HEK293 (cell line): ENCODE measurements around a stretch of chr2.

GRCh38 chr2:97781843-97782175, 68.4 kb downstream of the ZAP70 start:
- PRO-cap = no peak
- RRBS, 2 experiments = no CpG with 5 or more reads among the region's 4 CpGs

DNA sequence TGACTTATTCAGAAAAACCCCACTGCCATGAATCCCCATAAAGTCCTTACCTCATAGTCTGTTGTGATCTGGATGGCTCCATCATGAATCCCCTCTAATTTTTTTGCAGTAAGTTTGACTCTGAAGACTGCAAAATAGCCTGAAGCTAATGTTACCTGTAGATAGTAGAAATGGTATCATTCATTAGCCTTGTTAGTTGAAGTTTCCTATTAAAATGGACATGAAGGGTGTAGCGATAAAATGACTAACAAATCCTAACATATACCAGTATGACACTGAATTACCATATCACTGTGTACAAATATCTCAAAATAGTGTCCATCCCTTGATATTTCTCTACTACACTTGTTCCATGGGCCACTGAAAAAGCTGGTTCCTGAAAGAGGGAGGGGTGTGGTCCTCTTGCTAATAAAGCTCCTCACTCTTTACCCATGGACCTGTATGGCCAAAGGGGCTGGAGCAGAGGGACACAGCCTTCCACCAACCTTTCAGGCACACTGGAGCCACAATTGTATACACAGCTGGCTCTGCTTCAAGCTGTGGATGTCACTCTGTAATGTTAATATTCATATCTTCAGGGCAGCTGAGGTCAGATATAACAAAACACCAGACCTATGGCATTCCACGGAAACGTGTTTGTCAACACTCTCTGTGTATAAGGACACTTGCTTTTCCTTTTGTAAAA, 97.8 kb downstream of the ZAP70 start:
- PRO-cap = no peak
- RRBS, 2 experiments = no CpG with 5 or more reads among the region's 3 CpGs

- PRO-cap = no peak
- RRBS, 2 experiments = no CpG with 5 or more reads among the region's 6 CpGs
Observed at GRCh38 chr2:97936120-97936682, 59.5 kb downstream of the TMEM131 start.

DNA sequence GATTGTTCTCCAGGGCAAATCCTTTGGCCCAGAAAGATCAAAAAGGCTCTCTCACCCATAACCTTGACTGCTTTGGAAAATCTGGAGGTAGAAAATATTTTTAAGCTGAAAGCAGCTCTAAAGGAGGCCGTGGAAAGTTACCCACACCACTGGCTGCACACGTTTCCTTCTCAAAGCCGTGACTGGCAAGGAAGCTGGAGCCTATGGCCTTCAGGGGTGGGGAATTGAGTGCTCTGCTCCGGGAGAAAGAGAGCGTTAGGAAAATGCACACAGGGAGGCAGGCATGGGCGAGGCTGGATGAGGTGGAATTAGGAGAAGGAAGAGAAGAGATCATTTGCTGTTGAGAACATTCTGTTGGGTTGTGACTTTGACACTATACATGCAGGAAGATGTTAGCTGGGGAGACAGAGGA, 68.8 kb upstream of the CNGA3 start:
- PRO-cap = no peak
- RRBS, 2 experiments = no CpG with 5 or more reads among the region's 6 CpGs

GRCh38 chr2:98463606-98464510, 19.2 kb downstream of the INPP4A start:
- PRO-cap = no peak
- RRBS, 2 experiments = no CpG with 5 or more reads among the region's 19 CpGs

DNA sequence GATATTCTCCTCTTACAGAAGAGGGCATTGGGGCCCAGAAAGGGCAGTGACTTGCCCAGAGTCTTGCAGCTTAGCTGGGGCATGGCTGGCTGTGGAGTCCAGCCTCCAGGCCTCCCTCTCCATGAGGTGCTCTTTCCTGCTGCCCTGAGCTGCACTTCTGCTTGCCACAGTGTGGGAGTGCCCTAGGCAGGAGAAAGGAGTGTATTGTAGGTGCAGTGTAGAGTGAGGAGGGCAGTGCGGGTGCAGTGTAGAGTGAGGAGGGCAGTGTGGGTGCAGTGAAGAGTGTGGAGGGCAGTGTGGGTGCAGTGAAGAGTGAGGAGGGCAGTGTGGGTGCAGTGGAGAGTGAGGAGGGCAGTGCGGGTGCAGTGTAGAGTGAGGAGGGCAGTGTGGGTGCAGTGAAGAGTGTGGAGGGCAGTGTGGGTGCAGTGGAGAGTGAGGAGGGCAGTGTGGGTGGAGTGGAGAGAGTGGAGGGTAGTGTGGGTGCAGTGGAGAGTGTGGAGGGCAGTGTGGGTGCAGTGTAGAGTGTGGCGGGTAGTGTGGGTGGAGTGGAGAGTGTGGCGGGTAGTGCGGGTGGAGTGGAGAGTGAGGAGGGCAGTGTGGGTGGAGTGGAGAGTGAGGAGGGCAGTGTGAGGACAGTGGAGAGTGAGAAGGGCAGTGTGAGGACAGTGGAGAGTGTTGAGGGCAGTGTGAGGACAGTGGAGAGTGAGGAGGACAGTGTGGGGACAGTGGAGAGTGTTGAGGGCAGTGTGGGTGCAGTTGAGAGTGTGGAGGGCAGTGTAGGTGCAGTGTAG, 28.3 kb downstream of the INPP4A start:
- PRO-cap = no peak
- RRBS, 2 experiments = no CpG with 5 or more reads among the region's 5 CpGs

- PRO-cap = no peak
- RRBS, 2 experiments = no CpG with 5 or more reads among the region's 6 CpGs
Observed at GRCh38 chr2:98505962-98506463, 61.4 kb downstream of the INPP4A start.

DNA sequence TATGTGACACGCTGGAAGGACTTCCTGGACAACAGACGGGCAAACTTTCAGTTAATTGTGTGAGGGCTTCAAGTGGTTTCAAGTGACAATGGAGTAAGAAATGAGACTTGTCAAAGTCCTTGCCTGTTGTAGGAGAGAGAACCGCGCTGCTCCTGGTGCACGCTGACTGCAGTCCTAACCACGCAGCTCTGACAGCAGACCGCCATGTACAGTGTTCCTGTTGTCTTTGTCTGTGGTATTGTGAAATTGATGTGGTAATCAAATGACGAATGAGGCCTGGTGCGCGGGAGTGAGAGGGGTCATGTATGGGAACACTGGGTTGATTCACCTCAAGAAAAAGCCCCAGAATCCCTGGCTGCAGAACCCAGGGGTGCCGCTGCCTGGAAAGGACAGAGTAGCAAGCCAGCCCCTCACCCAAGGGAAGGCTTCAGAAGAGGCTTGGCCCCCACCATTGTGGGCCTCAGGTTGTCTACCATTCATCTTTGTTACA, 64.0 kb downstream of the INPP4A start:
- PRO-cap = no peak
- RRBS, 2 experiments = no CpG with 5 or more reads among the region's 11 CpGs

DNA sequence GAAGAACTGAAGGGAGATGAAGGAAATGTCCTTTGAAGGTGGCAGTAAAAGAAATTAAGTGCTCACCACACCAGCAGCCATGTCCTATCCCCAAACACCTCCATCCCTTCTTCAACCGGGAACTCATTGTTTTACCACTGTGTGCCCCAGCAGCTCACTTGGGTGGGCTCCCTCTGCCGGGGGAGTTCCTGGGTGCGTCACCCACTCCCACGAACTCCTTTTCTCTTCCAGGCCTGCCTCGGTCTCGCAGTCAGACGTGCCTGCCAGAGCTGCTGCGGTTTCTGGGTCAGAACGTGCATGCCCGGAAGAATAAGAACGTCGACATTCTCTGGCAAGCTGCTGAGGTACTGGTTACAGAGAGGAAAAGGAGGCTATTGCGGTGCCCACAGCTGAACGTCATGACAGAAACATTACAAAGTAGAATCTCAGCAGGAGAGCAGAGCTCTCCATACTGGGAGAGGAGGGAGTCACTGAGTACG, 35.7 kb downstream of the COA5 start:
- PRO-cap = no peak
- RRBS, 2 experiments = 85 to 95% methylated on average over 2 of the region's 15 CpGs

DNA sequence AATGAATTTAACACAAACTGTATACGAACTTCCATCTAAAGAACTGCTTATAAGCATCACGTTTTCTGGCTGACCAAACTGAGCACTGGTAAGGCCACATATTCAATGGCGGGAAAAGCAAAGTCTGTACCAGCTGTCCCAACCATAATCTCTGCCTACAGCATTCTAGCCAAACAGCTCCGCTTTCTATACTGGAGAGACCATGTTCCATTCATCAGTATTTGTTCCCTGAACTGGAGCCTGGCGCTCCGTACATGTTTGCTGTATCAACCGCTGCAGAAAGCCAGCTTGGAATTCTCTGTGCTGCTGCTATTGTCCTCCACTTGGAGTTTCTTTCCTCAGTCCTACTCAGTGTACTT, 2.0 kb downstream of the COA5 start:
- PRO-cap = no peak
- RRBS, 2 experiments = no CpG with 5 or more reads among the region's 7 CpGs

- PRO-cap = bidirectional peak, plus-strand start at chr2:98608825, minus-strand start at chr2:98608861; bidirectional peak, plus-strand start at chr2:98609095, minus-strand start at chr2:98609106; bidirectional peak, plus-strand start at chr2:98609280, minus-strand start at chr2:98609181; bidirectional peak, plus-strand start at chr2:98609515, minus-strand start at chr2:98609497
- RRBS, 2 experiments = 2% methylated on average over 19 of the region's 56 CpGs
Observed at GRCh38 chr2:98608736-98609835, 697 bp downstream of the UNC50 start.

- PRO-cap = no peak
- RRBS, 2 experiments = no CpG with 5 or more reads among the region's 2 CpGs
Observed at GRCh38 chr2:98654773-98655652, 46.6 kb downstream of the UNC50 start.

DNA sequence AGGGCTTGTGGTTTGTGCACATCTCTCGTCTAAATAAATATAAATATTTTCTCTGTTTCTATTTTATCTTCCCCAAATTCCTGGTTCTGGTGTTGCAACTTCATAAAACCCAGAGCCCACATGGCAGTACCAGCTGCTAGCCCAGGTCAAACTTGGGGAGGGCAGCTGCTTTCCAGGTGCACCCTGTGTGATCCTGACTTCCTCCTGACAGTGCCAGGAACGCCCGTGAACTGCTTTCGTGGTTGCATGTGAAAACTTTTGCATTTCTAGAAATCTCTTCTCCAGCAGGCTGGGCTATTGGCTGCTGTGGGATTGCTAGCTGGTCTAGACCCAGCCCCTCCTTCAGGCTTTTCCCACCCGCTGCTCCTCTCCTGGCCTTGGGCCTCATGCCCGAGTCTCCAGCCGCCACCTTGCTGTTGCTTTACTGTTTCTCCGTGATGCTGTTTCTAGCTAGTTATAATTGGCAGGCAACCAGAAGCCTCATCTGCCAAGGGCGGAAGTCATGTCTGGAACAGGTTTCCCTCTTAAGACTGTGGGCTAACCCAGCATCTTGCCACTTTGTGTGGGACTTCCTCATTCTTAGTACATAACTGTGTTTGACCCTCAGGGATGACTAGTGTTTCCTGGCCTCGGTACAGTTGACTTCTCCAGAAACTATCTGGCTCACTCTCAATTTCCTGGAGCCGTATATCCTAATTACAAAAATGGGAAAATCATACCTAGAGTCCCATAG, 27.0 kb upstream of the MGAT4A start:
- PRO-cap = no peak
- RRBS, 2 experiments = no CpG with 5 or more reads among the region's 11 CpGs

- PRO-cap = no peak
- RRBS, 2 experiments = no CpG with 5 or more reads among the region's 17 CpGs
Observed at GRCh38 chr2:98771543-98772595, 40.9 kb upstream of the MGAT4A start.

DNA sequence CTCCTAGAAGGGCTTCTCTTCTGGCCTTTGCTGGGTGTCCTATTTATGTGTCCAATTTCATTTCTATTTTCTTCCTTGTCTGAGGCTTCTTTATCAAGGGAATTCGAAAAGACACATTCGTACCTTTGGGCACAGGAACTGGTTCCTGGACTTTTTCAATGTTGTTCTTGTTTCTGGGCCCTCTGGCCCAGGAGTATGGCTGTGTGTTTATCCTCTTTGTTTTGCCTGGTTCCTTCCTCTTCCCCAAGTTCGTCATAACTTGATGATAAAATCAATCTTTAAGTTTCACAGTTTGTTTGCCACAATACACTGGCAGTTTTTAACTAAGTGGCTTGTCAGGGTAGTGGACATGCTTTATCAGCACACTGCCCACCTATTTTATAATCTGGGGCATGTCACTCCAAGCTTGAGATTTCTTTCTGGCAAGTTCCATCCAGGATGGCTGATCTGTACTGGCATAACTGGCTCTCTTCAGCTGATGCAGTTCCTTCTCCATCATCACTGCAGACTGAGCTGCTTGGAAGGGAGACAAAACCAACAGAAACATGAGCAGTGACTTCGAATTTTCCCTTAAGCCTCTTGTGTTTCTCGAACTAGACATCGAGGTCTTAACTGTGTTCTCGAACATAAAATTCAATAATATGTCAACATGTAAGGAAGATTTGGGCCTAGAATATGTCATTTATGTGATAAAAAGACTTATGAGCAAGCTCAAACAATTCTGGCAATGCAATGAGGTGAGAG, 63.4 kb upstream of the MGAT4A start:
- PRO-cap = no peak
- RRBS, 2 experiments = no CpG with 5 or more reads among the region's 7 CpGs

DNA sequence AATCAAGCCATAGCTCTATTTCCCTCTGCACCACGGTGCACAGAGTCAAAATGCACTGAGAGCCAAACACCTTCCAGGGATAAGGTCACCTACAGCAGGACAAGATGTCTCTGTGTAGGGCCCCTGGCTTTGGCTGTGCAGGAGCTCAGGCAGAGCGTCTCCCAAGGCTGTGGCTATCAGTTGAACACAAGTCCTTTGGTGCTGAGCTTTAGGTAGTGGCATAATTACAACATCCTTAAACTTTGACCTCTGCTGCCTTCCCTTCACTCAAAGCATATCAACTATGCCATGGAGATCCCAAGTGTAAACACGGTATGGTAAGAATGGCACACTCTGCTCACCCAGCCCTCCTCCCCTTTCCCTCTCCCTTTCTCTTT, 67.6 kb downstream of the CRACDL start:
- PRO-cap = no peak
- RRBS, 2 experiments = no CpG with 5 or more reads among the region's 3 CpGs

GRCh38 chr2:98869828-98870307, 66.2 kb downstream of the CRACDL start:
- PRO-cap = no peak
- RRBS, 2 experiments = no CpG with 5 or more reads among the region's 4 CpGs

GRCh38 chr2:99319038-99319759, 16.9 kb downstream of the TXNDC9 start:
- PRO-cap = no peak
- RRBS, 2 experiments = no CpG with 5 or more reads among the region's 7 CpGs

- PRO-cap = no peak
- RRBS, 2 experiments = no CpG with 5 or more reads among the region's 9 CpGs
Observed at GRCh38 chr2:99397675-99398886, 60.9 kb downstream of the EIF5B start.

DNA sequence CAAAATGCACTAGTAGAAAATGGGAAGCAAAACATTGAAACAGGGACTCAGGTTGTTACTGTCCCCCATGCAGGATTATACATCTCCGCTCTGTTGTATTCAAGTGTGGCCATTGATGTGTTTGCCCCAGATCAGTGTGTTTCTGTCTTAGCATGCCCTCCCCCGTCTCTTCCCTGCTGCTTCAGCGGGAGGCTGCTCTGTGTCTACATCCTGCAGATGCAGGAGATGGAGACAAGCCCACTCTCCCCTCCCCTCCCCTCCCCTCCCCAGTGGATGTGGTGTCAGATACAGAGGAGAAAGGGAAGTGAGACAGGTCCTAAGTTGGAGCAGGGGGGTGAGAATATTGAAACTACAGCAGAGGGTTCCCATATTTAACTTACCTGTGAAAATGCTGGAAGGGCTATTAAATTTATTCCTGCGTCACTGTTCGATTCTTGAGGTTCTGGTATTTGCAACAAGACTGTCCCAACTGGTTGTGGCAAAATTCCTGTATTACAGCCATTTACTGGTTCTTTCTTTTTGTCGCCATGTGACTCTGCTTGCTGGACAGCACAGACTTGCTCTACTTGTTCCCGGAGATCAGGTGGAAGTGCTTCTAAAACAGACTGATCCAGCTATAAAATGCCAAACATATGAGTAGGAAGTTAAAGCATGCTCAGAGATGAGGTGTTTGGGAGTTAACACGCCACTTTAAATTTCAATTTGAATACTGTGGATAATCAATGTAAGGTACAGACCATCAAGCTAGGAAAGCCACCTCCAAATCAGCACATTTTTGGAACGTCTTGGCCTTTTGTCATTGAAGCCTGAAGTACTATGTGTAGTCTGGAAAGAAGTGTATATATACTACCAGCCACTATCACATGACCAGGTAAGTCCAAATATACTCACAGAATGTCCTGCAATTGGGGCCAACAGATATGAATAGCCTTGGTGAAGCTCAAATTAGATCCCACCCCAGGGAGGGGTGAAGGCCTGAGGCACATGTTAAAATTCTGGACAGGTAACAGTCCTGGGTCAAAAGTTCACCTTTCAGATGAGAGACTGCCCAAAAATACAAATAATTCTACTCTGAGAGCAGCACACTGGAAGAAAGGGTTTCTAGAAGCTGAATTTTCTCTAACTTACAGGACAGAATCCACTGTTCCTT, 67.2 kb downstream of the EIF5B start:
- PRO-cap = no peak
- RRBS, 2 experiments = no CpG with 5 or more reads among the region's 9 CpGs